ENCODE results near the gene CTNNAL1.

DNA sequence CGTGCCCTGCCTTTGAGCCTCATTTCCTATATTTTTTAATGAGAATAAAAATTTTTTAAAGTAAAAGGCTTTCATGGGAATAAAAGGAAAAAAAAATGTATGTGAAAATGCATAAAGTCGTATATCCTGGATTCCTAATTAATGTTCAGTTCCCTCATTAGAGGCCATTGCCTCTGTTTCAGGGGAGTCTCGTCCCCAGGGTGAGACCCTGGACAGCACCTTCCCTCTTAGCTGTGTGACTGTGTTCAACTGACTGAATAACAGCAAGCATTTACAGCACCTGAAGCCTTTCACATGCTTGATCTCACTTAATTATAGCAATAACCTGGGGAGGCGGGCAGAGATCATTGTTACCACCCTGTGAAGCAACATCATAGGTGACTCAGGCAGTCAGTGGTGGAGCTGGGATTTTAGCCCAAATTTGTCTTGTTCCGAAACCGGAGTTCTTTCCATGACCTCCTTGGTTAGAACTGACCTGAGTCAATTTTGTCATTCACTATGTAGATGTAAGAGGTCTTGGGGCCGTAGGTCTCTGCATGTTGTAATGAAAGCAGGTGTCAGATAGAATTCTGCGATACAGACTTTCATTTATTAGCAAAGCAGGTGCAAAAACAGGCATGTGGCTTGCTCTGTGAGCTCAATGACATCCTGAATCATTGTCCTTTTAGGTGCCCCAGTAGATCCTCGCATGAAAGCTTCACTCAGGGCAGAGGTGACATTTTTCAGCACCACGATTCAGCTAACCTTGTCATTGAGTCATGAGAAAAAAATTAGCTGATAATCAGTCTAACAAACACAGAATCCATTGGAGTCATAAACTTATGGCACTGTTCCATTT is 105.1 kb upstream of the RAD23B start:
- RRBS: no CpG with 5 or more reads among the region's 10 CpGs

GRCh38 chr9:107281758-107282431 is 1.2 kb upstream of the RAD23B start:
- RRBS: no CpG with 5 or more reads among the region's 8 CpGs

- RRBS: no CpG with 5 or more reads among the region's 3 CpGs
Measured at GRCh38 chr9:107389568-107390115, 99.9 kb downstream of the KLF4 start.

DNA sequence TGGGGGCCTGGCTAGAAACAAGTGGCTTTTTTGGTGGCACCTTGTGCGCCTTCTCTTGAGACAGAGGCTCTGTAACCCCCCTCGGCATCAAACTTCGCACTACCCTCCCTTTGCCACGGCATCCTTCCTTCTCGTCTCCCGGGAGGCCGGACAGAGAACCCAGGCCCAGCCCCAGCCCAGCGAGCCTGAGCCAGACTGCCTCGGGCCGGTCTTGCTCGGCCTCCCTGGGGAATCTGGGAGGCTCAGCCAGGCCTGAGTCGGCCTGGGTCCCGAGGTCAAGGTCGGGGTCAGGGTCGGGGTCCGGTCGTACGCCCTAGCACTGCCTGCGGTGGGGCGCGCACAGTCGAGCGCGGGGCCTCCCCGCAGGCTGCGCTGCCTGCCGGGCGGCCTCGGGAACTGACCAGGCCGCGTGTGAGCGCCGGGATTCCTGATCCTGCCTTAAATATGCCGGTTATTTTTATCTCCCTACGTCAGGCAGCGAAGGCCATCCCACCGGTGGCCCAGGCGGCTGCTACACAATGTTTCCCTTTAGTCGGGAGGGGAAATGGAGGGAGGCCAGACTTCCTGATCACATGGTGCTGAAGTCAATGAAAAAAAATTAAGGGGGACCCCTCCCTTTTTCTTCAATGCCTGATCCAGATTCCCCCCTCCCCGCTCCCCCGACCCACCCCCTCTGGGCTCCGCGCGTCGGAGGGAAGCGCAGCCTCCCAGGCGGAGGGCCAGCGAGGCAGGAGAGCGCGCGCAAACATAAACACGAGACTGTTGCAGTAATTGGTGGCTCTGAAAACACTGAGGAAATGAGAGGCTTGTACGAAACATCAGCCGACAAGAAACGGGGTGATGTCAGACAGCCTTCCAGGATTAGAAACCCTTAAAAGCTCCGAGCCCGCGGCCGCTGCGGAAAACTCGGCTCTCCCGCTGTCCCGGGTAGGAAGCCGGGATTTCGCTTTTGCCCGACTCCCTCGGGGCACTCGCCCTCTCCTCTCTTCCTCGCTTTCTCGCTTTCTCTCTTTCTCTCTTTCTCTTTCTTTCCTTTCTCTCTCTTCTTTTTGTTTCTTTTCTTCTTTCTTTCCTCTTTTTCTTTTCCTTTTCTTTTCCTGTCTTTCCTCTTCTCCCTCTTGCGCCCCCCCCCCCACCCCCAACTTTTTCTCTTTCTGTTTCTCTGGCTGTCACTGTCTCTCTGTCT is 148.1 kb upstream of the KLF4 start:
- RRBS: 22% methylated on average over 24 of the region's 71 CpGs

DNA sequence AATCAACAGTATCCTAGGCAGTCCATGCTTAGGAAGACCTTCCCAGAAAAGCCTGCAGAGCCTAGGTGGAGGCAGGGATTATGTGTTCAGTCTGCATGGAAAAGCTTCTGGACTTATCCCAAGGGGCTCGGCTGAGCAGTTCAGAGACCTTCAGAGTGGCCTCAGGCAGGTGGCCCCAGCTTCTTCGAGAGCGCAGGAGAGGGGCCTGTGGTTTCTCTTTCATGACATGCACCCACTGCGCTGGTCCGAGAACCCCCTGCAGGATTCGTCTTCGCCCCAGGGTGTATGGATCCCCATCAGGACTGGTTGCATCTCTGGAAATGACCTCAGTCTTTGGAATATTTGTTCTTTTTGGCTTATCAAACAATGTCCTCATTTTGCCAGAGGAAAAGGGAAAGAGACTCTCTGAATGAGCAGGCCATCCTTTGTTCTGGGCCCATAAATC is 177.8 kb upstream of the KLF4 start:
- RRBS: no CpG with 5 or more reads among the region's 7 CpGs

GRCh38 chr9:107674999-107675213 is 185.3 kb upstream of the KLF4 start:
- RRBS: no CpG with 5 or more reads among the region's 2 CpGs

- RRBS: no CpG with 5 or more reads among the region's 2 CpGs
Measured at GRCh38 chr9:108440044-108440433, 415.7 kb downstream of the ACTL7B start.

DNA sequence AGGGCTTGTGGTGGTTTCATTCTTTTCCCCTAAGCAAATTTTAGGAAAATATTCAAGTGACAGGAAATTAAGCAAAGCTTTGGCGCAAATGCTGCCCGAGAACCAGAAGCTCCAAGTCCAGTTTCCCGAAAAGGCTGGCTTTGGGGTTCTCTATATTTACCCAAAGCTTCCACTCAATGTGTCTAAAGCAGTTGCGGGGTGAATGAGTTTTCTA is 147.0 kb downstream of the ACTL7B start:
- RRBS: no CpG with 5 or more reads among the region's 4 CpGs

DNA sequence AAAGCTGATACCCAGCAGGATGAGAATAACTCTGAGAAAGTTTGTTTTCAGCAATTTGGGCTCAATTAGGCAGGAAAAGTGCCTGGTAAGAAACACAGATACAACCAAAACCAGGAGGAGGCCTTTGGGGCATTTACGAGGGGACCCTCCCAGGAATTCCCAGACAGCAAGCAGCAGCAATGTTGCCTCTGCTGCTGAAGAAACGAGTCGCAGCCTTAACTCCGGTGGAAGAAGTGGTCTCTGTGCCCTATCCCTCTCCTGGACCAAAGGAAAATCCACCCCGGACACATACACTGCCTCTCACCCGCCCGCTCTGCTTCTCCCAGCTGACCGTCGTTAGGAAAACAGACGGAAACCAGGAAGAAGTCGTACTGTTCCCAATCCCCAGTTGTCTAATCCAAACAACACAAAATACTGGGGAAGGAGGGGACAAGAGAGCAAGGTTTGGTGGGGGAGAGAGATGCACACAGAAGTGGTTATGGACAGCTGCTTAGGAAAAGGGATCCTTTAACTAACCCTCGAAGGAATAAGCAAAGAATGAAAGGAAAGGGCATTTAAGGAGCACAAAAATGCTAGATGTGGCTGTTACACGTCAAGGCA is 72.0 kb downstream of the ACTL7B start:
- RRBS: no CpG with 5 or more reads among the region's 13 CpGs

- RRBS: no CpG with 5 or more reads among the region's 6 CpGs
Measured at GRCh38 chr9:108870834-108871431, 8.9 kb downstream of the ACTL7A start.

DNA sequence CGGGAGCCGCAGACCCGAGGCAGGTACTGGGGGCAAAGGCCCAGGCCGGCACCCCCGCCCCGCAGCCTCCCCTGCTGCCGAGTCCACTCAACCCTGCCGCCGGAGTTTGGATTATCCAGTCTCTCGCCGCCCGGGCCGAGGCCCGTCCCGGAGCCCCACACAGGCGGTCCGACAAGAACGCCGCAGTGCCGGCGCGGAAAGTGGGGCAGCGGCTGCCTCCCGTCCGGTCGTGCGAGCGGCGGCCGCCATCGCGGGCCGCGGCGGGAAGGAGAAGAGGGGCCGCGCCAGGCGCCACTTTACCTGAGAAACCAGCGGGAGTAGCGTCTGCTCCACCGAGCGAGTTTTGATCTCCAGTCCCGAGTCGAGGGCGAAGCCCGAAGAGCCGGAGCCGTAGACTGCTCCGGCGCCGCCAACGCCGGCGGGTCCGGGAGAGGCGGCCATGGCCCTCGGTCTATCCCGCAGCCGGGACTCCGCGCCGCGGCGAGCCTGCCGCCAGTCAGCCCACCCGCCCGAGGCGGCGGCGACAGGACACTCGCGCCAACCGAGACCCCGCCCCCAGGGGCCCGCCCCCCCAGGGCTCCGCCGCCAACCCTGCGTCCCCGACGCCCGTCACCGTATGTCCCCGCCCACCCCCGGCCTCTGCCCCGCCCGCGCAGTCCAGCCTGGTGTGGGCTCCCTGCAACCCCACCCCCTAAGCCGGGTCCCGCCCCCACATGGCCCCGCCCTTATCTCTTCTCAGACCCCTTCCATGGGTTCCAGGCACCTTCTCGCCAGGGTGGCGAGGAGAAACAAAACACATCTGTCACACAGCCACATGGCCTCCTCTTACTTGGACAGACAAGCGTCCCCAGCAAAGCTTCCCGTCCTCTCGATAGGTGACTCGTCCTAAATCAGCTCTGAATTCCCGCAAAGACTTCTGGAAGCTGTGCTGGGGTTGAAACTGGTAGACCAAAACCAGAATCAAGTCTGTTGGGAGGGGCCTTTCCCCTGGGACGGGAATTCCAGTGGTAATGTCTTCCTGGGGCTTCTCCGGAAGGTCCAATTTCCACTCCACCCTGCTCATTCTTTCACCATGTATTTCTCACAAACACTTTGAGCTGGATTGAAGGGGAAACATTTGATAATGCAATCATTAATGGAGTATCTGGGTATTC is at the start of gene CTNNAL1:
CTNNAL1 (minus strand) TSS at position 498 of the 1,154 bp plus-strand sequence.
- RRBS: 2% methylated on average over 24 of the region's 99 CpGs

- RRBS: no CpG with 5 or more reads among the region's 2 CpGs
Measured at GRCh38 chr9:109016257-109017103, 3.2 kb upstream of the CTNNAL1 start.

GRCh38 chr9:109117776-109118835 is 1.6 kb downstream of the TMEM245 start:
- RRBS: no CpG with 5 or more reads among the region's 14 CpGs

GRCh38 chr9:109166095-109166559 is 922 bp downstream of the FRRS1L start:
- RRBS: no CpG with 5 or more reads among the region's 10 CpGs

DNA sequence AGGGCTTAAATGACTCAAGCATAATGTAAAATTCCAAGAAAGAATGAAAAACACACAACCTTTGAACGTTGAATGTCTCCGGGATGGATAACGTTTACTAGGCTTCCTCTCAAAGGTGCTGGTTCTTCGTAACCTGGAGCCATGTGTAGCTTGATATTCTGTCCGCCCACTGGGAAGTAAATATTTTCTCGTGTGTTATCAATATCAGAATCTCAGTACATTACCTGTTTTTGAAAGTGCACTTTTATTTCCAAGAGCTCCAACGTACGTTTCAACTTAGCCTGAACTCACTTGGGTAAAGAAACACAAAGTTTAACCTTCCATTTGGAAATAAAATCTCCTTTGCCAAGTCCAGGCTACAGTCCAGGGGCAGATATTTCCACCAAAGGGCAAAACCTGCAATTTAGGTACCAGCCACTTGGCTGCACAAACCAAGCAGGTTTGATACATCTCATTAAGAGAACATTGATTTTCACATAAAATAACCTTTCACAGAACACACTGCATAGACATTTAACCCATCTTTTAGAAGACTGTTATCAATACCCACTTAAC is 67.4 kb downstream of the EPB41L4B start:
- RRBS: no CpG with 5 or more reads among the region's 8 CpGs

GRCh38 chr9:109253937-109254861 is 66.7 kb downstream of the EPB41L4B start:
- RRBS: no CpG with 5 or more reads among the region's 10 CpGs

GRCh38 chr9:109319882-109320803 is 716 bp downstream of the EPB41L4B start:
- RRBS: 2% methylated on average over 92 of the region's 132 CpGs

GRCh38 chr9:109475405-109475956 is 22.6 kb downstream of the PTPN3 start:
- RRBS: 85% methylated on average over 3 of the region's 7 CpGs

DNA sequence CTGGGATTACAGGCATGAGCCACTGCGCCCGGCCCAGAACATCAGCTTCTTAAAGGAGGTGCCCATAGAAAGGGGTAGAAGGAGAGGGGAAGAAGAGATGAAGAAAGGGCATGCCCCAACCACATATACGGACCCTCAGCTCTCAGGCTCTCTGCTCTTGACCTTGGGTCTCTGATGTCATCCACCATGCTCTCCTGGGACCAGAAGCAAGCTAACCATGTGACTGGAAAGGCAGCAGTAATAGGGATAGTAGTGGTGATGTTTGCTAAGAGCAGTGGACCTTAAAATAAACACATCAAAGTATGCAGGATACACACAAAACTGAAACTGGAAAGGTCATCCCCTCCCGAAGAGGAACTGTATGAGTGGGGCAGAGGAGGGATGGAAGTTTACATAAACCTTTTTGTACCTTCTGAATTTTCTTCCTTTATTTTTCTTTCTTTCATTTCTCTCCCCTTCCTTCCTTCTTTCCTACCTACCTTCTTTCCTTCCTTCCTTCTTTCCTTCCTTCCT is 8.0 kb upstream of the PTPN3 start:
- RRBS: no CpG with 5 or more reads among the region's 4 CpGs